Testis (tissue), 5 donors: ENCODE measurements around the gene MGAT5.

DNA sequence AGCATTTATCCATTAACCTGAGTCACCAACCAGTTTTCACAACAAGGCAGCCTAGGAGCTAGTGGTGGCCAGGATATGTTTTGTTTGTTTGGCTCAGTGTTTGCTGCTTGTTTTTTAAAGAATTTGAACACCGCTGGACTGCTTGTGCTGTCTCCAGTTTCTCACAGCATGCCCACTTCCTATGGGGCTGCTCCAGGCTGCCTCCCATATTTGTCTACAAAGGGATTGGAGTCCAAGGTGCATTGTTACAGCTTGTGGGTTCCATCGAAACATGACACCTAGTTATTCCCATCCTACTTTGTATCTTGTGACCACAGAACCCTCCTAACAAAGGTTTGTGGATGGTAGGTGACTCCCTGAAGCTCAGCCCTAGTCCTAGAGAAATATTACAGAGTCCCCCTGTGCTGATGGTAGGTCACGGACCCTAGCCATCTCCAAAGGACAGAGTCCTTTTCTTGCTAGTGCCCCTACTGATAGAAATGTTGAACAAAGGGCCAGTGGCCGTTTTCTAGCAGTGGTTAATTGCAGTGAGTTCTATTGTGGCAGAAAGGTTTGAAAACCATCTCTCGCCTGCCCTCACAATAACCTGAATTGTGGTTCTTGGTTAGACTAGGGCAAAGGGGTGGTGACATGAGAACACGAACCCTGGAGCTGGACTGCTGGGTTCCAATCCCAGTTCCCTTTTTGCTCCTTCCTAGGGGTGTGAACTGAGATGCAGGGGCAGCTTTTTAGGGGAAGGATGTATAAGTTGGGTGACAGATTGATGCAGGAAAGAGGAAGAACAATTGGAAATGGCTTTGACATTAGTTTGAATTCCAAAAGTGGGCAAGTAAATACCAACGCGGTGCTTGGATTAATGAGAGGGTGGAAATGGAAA lies 23.4 kb downstream of the GPR39 start:
- PRO-cap, 3 experiments, result no peak in any of the 3 experiments
- RAMPAGE, long total RNA, 2 experiments, result no peak in any of the 2 experiments
- RRBS, result no CpG with 5 or more reads among the region's 8 CpGs

DNA sequence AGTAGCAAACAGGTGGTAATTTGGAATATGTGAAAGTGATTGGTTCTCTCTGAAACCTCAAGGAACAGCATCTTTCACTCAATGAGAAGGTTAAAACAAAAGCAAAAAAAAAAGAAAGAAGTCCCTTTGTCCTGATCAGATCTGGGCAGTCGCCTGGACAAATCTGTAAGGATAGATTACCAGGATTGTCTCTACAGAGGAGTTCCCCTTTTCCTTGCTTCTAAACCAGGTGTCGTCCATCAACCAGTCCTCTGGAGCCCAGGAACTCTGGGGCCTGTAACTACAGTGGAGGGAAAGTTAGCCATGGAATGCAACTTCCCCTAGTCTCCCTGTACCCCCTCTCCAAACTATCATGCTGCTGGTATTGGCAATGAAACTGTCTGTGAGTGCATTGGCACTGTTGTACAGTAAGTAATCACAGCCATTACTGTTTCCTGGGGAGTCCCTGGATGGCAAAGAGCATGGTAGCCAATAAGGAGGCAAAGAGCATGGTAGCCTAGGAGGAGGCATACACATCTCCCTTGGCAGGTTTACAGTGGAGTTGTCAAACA lies 48.6 kb downstream of the GPR39 start:
- PRO-cap, 3 experiments, result no peak in any of the 3 experiments
- RAMPAGE, long total RNA, 2 experiments, result no peak in any of the 2 experiments
- RRBS, result no CpG with 5 or more reads among the region's 2 CpGs

DNA sequence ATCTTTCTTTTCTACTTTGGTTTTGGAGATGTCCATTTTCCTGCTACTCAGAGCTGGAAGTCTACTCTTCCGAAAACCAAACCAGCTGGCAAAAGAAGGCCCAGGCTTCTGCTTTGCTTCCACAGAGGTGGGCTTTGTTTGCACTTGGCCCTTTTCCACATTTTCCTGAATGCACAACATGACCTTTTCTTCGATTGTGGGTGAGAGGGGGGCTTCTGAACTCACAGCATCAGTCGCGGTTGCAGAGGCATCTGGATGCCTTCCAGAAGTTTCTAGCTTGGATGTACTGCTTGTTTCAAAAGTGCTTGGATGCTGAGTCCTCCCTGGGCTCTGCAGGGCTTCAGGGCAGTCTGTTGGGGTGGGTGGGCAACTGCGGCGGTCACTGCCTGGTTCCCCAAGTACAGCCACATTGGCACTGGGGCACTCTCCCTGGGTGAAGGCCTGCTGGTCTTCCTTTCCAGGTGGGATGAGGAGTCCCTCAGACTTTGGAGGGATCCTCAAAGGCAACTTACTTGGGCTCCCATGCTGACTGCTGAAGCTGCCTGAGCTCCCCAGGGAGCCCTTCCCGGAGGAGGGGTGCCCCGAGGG lies 112.3 kb upstream of the LYPD1 start:
- PRO-cap, 3 experiments, result no peak in any of the 3 experiments
- RAMPAGE, long total RNA, 2 experiments, result no peak in any of the 2 experiments
- RRBS, result 92% methylated on average over 2 of the region's 8 CpGs

GRCh38 chr2:133200865-133201414 lies 367.3 kb downstream of the NCKAP5 start:
- PRO-cap, 3 experiments, result no peak in any of the 3 experiments
- RAMPAGE, long total RNA, 2 experiments, result no peak in any of the 2 experiments
- RRBS, result no CpG with 5 or more reads among the region's 4 CpGs

DNA sequence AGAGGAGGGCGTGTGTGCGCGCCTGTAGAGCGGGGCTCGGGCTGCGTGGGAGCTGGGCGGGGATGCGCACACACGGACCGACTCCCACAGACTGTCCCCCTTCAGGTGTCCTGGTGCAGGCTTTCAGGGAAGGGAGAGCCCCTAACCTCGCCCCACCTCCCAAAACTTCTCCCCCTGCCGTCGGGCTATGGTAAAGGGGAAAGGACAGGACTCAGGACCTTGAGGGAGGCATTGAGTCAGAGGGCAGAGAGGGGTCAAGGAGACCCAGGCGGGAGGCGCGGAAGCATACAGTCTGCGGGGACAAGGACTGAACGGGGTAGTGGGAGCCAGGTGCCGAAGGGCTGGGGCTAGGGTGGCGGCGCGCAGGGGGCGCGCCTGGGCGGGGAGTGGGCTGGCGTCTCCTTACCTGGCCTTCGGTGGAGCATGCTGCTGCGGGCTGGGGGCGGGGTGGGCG lies 302.1 kb downstream of the NCKAP5 start:
- PRO-cap, 3 experiments, result no peak in any of the 3 experiments
- RAMPAGE, long total RNA, 2 experiments, result start-site peak on the plus strand in 2 of 2 experiments, centred at positions 232 to 263 of the sequence, 14 to 29 reads per replicate
- RRBS, result no CpG with 5 or more reads among the region's 30 CpGs

DNA sequence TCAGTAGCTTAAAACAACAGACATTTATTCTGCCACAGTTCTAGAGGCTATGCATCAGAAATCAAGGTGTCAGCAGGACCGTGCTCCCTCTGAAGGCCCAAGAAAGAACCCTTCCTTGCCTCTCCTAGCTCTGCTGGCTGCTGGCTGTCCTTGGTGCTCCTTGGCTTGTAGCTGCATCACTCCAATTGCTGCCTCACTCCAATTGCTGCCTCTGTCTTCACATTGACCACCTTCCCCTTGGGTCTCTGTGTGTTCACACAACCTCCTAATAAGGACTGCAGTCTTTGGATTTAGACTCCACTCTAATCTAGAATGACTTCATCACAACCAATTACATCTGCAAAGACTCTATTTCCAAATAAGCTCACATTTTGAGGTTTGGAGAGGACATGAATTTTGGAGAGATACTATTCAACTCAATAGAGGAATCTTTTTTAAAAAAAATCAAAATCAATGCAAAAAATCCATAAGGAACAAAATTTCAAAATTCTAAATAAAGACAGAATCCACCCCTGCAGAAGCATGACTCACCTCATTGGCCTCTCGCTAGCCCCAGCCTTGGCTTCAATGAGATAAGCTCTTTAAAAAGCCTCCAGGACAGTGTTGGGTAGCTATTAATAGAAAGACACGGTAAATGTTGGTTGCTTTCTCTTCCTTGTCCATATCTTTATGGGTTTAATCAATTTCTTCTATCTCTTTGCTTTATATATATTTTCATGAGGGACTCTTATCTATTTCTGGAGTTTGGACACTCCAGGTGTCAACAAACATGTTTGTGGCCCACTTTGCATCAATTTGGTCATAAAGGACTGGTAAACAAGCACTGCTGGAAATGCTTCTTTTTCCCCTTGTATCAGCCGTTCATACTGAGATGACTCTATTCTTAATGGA lies 267.6 kb upstream of the MGAT5 start:
- PRO-cap, 3 experiments, result no peak in any of the 3 experiments
- RAMPAGE, long total RNA, 2 experiments, result no peak in any of the 2 experiments
- RRBS, result no CpG with 5 or more reads among the region's 4 CpGs

- PRO-cap, 3 experiments, result no peak in any of the 3 experiments
- RAMPAGE, long total RNA, 2 experiments, result no peak in any of the 2 experiments
- RRBS, result no CpG with 5 or more reads among the region's 1 CpG
Measured at GRCh38 chr2:134233275-134233851, 20.5 kb upstream of the MGAT5 start.

DNA sequence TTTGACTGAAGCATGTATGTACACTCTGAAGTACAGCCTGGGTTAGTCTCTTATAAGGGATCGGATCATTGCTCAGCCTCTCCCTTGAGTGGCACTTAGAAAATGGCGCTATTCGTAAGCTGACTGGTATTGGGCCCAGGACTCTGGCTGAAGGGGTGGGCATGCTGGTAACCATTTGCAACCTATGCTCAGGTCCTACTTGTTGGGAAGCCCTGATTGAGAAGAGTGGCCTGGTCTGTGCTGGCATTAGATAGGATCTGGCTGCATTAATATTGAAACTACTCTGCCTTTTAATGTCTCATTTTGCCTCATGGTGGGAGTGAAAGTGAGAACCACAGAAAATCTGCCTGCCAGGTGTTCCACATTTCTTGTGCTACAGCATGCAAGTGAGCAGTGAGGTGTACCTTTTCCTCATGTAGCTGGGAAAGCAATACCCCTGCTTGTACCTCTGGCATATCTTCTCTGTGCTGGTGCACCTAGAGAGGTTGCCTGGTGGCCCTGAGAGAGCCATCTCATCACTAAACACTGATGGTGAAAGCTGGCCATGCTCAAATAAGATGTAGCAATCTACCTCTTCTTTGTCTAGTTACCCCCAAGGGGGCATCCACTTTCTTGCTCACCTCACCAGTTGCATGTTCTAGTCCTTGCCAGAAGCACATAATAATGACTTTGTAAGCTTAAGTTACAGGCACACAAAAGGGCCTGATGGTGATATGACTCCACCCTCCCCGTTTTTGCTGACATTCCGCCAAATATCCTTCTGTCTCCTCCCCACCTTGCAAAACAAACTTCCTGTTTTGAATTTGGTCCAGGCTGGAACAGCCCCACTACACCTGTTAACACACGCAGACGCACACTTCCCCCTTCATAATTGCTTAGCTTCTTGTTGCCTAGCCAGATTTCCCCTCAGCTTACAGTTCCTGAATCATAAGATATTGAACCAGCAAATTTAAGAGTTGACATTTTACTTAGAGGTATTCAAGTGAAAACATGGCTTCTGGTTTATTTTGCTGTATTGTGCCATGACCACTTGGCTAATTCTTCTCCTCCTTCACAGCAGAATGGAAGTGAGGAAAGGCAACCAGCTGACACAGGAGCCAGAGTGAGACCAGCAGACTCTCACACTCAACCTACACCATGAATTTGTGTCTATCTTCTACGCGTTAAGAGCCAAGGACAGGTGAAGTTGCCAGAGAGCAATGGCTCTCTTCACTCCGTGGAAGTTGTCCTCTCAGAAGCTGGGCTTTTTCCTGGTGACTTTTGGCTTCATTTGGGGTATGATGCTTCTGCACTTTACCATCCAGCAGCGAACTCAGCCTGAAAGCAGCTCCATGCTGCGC lies at the start of gene MGAT5:
TSS of gene MGAT5 (plus strand) at position 868 of the 1,340 bp plus-strand sequence.
- PRO-cap, 3 experiments, result no peak in any of the 3 experiments
- RAMPAGE, long total RNA, 2 experiments, result no peak in any of the 2 experiments
- RRBS, result no CpG with 5 or more reads among the region's 12 CpGs

DNA sequence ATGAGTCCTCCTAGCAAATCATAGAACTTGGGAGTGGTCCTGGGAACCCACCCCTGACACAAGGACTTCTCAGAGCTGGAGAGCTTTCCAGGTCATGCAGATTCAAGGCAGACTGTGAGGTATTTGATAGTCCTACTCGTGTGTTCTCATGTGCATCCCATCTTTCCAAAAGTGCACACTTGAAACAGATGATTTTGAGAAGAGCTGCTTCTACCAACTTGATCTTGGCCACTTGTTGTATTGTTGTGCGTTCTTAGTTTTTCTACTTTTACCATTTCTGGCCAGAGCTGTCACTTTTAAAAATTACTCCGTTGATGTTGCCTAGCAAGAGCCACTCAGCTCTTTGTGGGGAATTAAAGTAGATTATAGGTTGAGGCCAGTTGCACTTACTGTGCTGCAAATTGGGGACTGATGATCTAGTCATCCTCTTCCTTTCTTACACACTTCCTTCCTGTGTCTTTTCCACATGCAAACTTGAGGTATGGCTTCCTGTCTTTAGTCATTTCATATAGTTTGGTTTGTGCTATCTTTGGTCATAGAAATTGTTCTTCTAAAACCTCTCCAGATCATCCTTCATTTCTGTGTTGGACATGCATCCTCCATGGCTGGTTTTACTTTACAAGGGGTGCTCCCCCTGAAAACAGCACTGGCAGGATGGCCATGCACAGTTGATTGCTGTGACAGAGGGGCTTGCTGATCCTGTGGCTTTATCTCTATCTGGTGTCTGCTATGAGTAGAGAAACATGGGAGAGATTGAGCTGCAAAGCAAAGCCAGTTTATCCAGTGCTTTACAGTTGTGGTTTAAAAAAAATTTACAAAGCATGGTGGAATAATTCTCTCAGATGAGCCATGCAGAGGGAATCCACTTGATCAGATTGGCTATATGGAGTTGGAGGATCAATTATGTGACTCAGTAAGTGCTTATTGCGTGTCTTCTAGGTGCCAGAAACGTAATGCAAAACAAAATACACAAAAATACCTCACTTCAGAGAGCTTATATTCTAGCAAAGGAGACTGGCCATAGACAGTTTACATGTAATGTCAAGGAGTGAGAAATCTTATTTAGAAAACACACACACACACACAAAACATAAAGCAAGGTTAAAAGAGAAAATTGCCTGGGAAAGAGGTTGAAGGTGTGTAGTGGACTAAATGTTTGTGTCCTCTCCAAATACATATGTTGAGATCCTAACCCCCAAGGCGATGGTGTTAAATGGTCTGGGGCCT lies 36.5 kb downstream of the MGAT5 start:
- PRO-cap, 3 experiments, result no peak in any of the 3 experiments
- RAMPAGE, long total RNA, 2 experiments, result no peak in any of the 2 experiments
- RRBS, result no CpG with 5 or more reads among the region's 6 CpGs

DNA sequence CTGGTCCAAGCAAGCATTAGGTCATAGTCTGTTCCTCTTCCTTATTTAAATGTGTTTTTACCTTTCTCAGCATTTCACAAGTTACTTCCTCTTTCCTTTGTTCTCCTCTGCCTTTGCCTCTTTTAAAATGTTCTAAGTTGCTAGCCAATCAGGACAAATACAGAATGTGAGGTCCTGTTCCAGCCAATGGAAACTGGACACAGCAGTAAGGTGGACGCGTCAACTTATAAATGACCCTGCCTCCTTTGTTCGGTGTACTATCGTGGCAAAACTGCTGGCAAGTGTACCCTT lies 40.8 kb downstream of the MGAT5 start:
- PRO-cap, 3 experiments, result no peak in any of the 3 experiments
- RAMPAGE, long total RNA, 2 experiments, result no peak in any of the 2 experiments
- RRBS, result no CpG with 5 or more reads among the region's 4 CpGs

DNA sequence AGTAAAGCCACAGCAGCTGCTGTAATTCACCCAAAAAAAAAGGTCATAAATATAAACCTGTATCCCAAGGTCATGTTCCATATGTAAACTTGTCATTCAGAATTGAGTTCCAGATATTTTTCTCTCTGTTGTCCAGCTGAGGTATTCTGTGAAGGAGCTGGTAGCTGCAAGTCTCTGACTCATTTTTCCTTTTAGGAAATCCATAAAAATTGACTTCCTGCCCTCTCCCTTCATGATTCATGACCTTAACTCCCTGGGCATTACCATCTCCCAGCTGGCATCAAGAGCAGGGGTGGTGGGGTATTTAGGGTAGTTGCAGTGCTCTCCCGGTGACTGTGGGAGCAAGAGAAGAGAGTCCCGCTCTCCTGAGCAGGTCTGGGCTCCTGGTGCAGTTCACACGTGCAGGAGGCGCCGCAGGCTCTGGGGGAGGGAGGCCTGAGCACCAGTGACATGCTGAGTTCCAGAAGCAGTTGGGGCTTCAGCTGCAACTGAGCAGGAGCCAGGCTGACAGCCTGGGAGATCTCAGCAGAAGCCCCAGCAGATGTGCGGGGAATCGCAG lies 192.6 kb downstream of the MGAT5 start:
- PRO-cap, 3 experiments, result no peak in any of the 3 experiments
- RAMPAGE, long total RNA, 2 experiments, result no peak in any of the 2 experiments
- RRBS, result no CpG with 5 or more reads among the region's 7 CpGs

DNA sequence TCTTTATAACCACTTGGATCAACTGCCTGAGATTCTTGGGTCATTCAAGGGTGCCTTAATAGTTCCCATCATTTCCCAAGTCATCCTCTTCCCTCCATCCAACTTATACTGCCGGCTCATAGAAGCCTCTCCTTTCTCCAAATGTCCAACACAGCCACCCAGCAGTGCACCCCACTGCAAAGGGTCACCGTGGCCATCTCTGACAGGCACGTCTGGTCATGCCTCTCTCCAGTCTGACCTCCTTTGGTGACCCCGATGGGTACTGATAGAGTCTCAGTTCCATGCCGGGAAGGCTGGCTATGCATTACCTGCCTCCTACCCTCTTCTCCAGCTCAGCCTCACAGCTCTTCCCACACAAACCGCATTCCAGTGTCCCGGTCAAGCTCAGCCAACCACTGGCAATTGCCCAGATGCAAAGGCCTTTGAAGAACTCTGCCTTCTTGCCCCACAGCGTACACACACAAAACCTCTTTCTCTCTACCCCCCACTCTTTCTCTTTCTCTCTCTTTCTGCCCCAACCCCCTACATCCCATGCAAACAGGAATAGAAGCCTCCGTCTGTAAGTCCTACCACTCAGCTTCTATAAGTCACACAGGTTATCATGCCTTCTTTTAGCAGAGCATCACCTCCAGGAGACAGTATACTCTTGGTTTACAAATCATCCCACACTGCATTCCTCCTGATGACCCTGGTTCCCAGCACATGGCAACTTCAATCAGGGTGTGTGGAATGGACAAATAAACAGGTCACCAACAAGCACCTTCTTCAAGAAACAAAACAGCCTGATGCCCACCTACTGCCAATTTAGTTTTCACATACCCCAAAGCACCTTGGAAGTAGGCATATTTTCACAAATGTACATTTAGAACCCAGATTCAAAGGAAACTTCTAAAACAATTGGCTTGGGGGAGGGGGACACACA lies 37.5 kb downstream of the TMEM163 start:
- PRO-cap, 3 experiments, result no peak in any of the 3 experiments
- RAMPAGE, long total RNA, 2 experiments, result no peak in any of the 2 experiments
- RRBS, result 81% methylated on average over 3 of the region's 9 CpGs

DNA sequence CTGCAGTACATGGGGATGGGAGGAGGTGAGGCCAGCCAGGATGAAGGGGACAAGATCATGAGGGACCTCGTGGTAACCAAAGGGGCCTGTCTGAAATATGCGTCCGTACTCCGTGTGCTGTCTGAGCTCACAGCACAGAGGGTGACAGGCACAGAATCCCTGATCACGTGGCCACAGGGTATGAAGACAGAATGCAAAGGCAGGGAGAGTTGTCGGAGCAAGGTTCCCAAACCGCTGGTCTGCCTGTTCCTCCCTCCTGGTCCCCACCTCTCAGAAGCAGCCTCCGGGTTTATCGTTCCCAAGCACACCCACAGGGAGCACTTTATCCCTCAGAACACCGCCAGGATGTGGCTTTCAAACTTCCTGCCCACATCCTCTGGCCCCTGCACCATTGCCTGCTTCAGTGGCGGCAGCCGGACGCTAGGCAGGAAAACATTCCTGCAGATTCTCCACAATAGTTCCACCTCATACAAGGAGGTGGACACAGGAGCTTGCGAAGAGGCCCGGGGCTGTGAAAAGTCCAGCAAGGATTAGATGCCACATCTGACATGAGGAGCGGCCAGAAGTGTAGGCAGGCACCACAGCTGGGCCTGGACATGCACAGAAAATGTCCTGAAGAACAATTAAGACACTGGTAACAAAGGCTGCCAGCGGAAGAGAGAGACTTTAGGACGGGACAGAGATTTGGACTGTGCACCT lies 11.9 kb downstream of the TMEM163 start:
- PRO-cap, 3 experiments, result no peak in any of the 3 experiments
- RAMPAGE, long total RNA, 2 experiments, result no peak in any of the 2 experiments
- RRBS, result 76% methylated on average over 4 of the region's 18 CpGs

DNA sequence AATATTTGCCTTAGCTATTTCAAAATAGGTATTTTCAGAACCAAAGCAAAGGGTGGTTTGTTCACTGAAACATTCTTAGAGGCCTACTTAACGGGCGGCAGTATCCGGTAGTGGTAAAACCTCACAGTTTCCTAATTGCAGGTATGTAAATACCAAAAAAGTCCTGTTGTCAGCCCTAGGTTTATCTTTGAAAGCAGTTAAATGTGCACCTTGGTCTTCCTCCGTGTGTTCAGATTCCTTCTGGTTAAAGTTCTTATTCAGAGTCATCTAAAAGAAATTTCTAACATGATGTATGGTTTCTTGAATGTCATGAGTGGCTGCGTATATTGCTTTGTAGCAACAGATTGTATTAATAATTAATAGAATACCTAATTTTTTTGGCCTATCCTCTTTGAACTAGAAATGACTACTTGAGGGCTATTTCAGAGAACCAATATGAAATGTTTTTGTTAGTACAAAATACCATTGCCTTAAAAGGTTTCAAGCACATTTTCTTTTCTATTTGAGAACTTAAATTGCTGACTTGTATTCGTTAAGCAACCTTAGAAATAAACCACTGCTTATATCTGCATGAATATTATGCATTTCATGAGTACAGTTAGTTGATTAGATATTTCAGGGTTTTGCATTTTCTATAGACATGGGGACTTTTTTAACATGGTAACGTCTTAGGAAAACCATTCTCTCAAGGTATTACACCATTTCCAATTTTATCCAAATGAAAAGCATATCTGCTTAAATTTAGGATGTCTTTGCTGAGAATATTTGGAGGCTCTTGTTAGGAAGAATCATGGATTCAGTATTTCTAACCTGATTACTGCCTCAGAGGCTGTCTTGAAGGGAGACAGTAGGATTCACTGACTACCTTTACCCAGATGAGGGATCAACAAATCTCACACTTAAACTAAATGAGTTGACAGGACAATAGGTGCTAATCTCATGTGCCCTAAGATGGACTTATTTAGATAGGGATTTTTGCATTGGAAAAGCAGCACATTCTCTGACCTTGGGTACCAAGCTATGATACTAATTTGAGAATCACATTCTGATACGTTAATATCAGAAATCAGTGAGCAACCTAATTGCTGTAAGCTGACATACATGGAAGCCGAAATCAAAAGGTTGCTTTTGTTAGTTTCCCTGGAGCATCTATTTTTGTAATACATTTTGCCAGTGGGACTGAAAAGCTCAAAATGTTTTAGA lies 39.3 kb downstream of the CCNT2 start:
- PRO-cap, 3 experiments, result no peak in any of the 3 experiments
- RAMPAGE, long total RNA, 2 experiments, result no peak in any of the 2 experiments
- RRBS, result no CpG with 5 or more reads among the region's 9 CpGs

GRCh38 chr2:134975596-134976305 lies 57.1 kb downstream of the CCNT2 start:
- PRO-cap, 3 experiments, result no peak in any of the 3 experiments
- RAMPAGE, long total RNA, 2 experiments, result no peak in any of the 2 experiments
- RRBS, result no CpG with 5 or more reads among the region's 5 CpGs

- PRO-cap, 3 experiments, result no peak in any of the 3 experiments
- RAMPAGE, long total RNA, 2 experiments, result no peak in any of the 2 experiments
- RRBS, result no CpG with 5 or more reads among the region's 3 CpGs
Measured at GRCh38 chr2:134985025-134985224, 62.3 kb downstream of the MAP3K19 start.

- PRO-cap, 3 experiments, result peak in 1 of 3 experiments; most common minus-strand start chr2:135053065 (in 1)
- RAMPAGE, long total RNA, 2 experiments, result no peak in any of the 2 experiments
- RRBS, result no CpG with 5 or more reads among the region's 20 CpGs
Measured at GRCh38 chr2:135052857-135053609, 941 bp downstream of the RAB3GAP1 start.

- PRO-cap, 3 experiments, result no peak in any of the 3 experiments
- RAMPAGE, long total RNA, 2 experiments, result no peak in any of the 2 experiments
Measured at GRCh38 chr2:135056709-135057256, 4.7 kb downstream of the RAB3GAP1 start.

DNA sequence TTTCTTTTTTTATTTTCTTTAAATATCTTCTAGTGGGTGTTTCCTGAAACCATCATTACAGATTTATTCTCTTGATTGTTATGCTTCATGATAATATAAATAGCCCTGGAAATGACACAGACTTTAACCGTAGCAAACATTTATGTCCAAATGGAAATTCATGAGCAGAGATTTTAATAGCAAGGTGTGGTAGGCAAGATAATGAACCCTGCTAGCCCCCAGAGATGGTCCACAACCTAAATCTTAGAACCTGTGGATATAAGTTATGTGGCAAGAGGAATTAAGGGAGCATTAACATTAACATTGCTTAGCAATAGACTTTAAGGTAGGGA lies 49.7 kb downstream of the RAB3GAP1 start:
- PRO-cap, 3 experiments, result no peak in any of the 3 experiments
- RAMPAGE, long total RNA, 2 experiments, result no peak in any of the 2 experiments
- RRBS, result no CpG with 5 or more reads among the region's 1 CpG

- PRO-cap, 3 experiments, result no peak in any of the 3 experiments
- RAMPAGE, long total RNA, 2 experiments, result no peak in any of the 2 experiments
- RRBS, result no CpG with 5 or more reads among the region's 1 CpG
Measured at GRCh38 chr2:135746461-135747068, 4.9 kb downstream of the UBXN4 start.